ENCODE measurements around the genes BMS1, RET and GPRIN2.

- PRO-cap, 5 experiments, result peak in 5 of 5 experiments; most common plus-strand start chr10:42782809 (in 2); most common minus-strand start chr10:42782671 (in 3)
- RAMPAGE, long total RNA, 2 experiments, result start-site peak on the plus strand in 2 of 2 experiments, at chr10:42782780-42782811 at its widest, 48 to 909 reads per replicate
- RRBS, result under 1% methylated on average over 23 of the region's 68 CpGs
These were observed at the start of gene BMS1 for GRCh38 chr10:42782285-42783160. Gene BMS1, plus strand, starts transcription at chr10:42782795.

DNA sequence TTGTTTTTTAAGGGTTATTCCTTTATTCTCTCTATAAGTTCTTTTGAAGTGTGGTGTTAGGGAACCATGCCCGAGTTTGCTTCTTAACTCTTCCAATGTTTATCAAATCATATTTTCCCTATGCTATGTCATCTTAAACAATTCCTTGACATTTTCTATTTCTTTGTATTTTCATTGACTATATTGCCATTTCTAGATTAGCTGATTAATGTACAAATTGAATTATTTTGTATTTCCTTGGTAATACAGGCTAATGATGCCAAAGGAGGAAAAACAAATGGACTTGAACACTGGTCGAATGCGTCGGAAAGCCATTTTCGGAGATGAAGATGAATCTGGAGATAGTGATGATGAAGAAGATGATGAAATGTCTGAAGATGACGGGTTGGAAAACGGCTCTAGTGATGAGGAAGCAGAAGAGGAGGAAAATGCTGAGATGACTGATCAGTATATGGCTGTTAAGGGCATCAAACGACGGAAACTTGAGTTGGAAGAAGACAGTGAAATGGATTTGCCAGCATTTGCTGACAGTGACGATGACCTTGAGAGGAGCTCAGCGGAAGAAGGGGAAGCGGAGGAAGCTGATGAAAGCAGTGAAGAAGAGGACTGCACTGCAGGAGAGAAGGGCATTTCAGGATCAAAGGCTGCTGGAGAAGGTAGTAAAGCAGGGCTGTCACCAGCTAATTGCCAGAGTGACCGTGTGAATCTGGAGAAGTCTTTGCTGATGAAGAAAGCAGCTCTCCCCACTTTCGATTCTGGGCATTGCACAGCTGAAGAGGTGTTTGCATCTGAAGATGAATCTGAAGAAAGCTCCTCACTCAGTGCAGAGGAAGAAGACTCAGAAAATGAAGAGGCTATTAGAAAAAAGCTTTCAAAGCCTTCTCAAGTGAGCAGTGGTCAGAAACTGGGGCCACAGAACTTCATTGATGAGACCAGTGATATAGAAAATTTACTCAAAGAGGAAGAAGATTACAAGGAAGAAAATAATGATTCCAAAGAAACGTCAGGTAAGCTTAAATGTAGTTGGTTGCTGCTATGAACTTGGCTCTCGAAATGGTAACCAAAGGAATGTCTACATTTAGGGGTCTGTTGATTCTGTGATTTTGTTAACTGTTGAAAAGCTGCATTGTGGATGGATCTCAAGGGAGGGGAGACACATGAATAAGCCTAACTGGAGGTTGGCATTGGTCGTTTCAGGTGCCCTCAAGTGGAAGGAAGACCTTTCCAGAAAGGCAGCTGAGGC is 14.1 kb downstream of the BMS1 start:
- PRO-cap, 5 experiments, result no peak in any of the 5 experiments
- RAMPAGE, long total RNA, 2 experiments, result no peak in any of the 2 experiments
- RRBS, result no CpG with 5 or more reads among the region's 17 CpGs

DNA sequence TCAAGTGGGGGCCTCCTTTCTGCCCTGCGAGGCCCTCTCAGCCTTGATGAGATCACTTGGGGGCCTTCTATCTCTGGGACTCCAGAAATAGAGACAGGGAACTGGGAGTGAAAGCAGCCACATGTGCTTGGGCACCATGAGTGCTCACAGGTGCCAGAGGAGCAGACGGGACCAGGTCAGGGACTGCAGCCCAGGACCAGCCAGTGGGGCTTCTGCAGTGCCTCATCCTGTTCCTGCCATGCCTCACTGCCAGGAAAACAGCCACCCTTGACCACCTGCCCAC is 116.0 kb upstream of the RET start:
- PRO-cap, 5 experiments, result no peak in any of the 5 experiments
- RAMPAGE, long total RNA, 2 experiments, result no peak in any of the 2 experiments
- RRBS, result no CpG with 5 or more reads among the region's 2 CpGs

- PRO-cap, 5 experiments, result peak in 4 of 5 experiments; most common plus-strand start chr10:43077069 (in 4); most common minus-strand start chr10:43076911 (in 3)
- RAMPAGE, long total RNA, 2 experiments, result no peak in any of the 2 experiments
- RRBS, result 2% methylated on average over 99 of the region's 122 CpGs
These were observed at the start of gene RET for GRCh38 chr10:43076831-43077698. Gene RET, plus strand, starts transcription at chr10:43077069.

GRCh38 chr10:43386439-43387395 is 15.3 kb downstream of the FXYD4 start:
- PRO-cap, 5 experiments, result peak in 1 of 5 experiments; most common minus-strand start chr10:43386923 (in 1)
- RAMPAGE, long total RNA, 2 experiments, result no peak in any of the 2 experiments
- RRBS, result no CpG with 5 or more reads among the region's 21 CpGs

- PRO-cap, 5 experiments, result no peak in any of the 5 experiments
- RAMPAGE, long total RNA, 2 experiments, result no peak in any of the 2 experiments
- RRBS, result no CpG with 5 or more reads among the region's 5 CpGs
These were observed 14.9 kb downstream of the ZNF487 start for GRCh38 chr10:43451830-43452155.

DNA sequence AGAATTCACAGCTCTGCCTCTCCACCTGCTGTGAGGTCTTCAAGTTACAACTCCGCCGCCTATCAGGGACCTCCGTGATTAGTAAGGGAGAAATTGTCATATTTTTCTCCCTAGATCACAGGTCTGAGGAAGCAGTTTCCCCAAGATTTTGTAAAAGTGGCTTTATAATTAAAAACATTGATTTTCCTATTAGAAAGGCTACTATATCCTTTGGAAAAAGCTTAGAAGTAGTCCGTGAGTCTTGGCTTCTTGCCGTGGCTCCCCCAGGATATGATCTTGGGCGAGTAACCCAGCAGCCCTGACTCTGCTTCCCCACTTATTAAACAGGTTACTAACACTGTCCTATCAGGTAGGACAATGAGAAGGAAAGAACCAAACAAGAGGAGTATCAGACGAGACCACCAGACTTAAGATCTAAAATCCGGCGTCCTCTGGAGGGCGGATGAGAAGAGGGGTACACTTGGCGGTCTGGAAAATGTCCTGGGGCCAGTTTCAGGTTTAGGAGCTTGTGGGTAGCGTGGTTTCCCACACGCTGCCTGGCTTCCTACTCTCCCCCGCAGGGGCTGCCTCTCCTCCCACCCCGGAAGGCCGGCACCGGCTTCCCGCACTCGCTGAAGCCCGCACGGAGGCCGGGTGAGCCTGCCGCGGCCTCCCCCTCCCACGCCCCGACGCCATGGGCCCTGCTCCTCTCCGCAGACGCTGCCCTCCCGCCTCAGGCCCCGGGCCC is 690 bp downstream of the ZNF32 start:
- PRO-cap, 5 experiments, result no peak in any of the 5 experiments
- RAMPAGE, long total RNA, 2 experiments, result no peak in any of the 2 experiments
- RRBS, result 1% methylated on average over 8 of the region's 31 CpGs

GRCh38 chr10:43827677-43828357 is 179.1 kb upstream of the ZNF32 start:
- PRO-cap, 5 experiments, result no peak in any of the 5 experiments
- RAMPAGE, long total RNA, 2 experiments, result no peak in any of the 2 experiments
- RRBS, result no CpG with 5 or more reads among the region's 4 CpGs

GRCh38 chr10:43847001-43847382 is 198.3 kb upstream of the ZNF32 start:
- PRO-cap, 5 experiments, result no peak in any of the 5 experiments
- RAMPAGE, long total RNA, 2 experiments, result no peak in any of the 2 experiments
- RRBS, result no CpG with 5 or more reads among the region's 3 CpGs

- PRO-cap, 5 experiments, result no peak in any of the 5 experiments
- RAMPAGE, long total RNA, 2 experiments, result no peak in any of the 2 experiments
- RRBS, result no CpG with 5 or more reads among the region's 9 CpGs
These were observed 4.1 kb downstream of the CXCL12 start for GRCh38 chr10:44380740-44381272.

GRCh38 chr10:44386344-44386969 is 1.6 kb upstream of the CXCL12 start:
- PRO-cap, 5 experiments, result no peak in any of the 5 experiments
- RAMPAGE, long total RNA, 2 experiments, result no peak in any of the 2 experiments
- RRBS, result 9% methylated on average over 16 of the region's 42 CpGs

- PRO-cap, 5 experiments, result no peak in any of the 5 experiments
- RAMPAGE, long total RNA, 2 experiments, result no peak in any of the 2 experiments
- RRBS, result no CpG with 5 or more reads among the region's 5 CpGs
These were observed 83.3 kb upstream of the TMEM72 start for GRCh38 chr10:44827778-44828204.

GRCh38 chr10:44973173-44974444 is 5.0 kb downstream of the DEPP1 start:
- PRO-cap, 5 experiments, result peak in 1 of 5 experiments; most common minus-strand start chr10:44973930 (in 1)
- RAMPAGE, long total RNA, 2 experiments, result no peak in any of the 2 experiments
- RRBS, result 50% methylated on average over 1 of the region's 21 CpGs

- PRO-cap, 5 experiments, result no peak in any of the 5 experiments
- RAMPAGE, long total RNA, 2 experiments, result no peak in any of the 2 experiments
- RRBS, result no CpG with 5 or more reads among the region's 6 CpGs
These were observed 52.1 kb downstream of the ALOX5 start for GRCh38 chr10:45426022-45426593.

- PRO-cap, 5 experiments, result no peak in any of the 5 experiments
- RAMPAGE, long total RNA, 2 experiments, result no peak in any of the 2 experiments
- RRBS, result no CpG with 5 or more reads among the region's 4 CpGs
These were observed 22.4 kb upstream of the MARCHF8 start for GRCh38 chr10:45557497-45558094.

DNA sequence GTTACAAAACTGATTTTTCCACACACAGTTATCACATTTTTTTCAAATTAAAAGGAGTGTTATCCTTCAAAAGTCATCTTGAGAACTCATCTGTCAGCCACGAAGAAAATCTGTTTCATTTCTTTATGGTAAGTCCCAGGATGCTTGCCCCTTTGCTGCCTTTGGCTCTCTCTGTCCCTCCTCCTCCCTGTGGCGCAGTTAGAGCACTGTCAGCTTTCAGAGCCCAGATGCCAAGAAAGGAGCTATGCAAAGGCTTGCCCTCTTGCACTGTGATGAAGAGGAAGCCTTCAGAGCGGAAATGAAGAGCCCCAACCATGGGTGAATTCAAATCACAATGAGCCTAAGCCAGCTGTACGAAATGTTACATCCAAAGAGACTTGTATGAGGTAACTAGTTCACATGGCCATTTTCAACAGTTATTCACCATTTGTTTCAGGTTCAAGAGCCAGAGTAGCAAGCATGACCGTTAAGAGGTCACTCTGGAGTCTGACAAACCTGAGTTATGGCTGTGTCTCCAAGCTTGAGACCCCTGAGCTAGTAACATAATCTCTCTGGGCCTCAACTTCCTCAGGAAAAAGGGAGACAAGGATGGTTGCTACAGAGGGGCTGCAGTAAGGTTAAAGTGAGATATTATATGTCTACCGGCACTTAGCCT is 10.5 kb downstream of the NCOA4 start:
- PRO-cap, 5 experiments, result peak in 3 of 5 experiments; most common plus-strand start position 226 of the sequence (in 3); most common minus-strand start position 173 of the sequence (in 1)
- RAMPAGE, long total RNA, 2 experiments, result no peak in any of the 2 experiments
- RRBS, result no CpG with 5 or more reads among the region's 6 CpGs

DNA sequence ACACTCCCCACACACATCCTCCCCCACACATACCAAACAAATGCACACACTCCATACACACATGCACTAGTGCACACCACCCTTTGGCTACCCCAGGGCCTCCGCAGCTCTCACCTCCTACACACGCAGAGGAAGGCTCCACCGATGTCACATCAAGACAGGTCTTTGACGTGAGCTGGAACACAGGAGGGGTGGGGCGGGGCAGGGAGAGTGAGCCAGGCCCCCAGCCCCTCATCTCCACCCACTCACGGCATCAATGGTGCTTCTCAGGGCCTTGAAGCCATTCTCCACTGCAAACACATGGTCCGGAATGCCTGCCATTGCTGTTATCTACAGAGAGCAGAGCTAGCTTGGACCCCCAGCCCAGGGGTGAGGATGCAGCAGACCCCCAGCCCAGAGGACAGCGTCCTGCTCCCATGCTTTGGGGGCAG is 47.9 kb upstream of the MSMB start:
- PRO-cap, 5 experiments, result no peak in any of the 5 experiments
- RAMPAGE, long total RNA, 2 experiments, result no peak in any of the 2 experiments
- RRBS, result no CpG with 5 or more reads among the region's 8 CpGs

DNA sequence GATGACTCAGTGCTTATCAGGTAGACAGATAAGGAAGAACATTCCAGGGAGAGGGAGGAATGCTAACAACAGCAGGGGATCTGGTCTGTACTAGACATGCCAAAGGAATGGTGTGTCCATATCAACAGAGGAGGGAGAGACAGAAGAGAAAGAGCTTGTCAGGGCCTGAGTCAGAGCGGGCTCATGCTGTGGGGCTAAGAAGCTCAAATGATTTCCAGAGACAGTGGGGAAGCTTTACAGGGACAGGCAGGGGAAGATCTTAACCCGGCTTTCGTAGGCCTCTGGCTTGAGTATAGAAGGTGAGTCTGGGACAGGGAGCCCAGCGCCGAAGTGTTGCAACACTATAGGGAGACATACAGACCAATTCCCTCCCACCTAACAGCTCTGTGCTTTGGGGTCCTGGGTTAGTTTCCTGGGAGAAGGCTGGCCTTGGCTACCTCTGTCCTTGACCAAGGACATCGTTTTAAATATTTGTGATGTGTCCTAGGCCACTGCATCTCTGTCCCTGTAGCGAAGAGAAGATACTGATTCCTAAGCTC is 21.4 kb downstream of the ANXA8L1 start:
- PRO-cap, 5 experiments, result no peak in any of the 5 experiments
- RAMPAGE, long total RNA, 2 experiments, result no peak in any of the 2 experiments
- RRBS, result no CpG with 5 or more reads among the region's 7 CpGs

DNA sequence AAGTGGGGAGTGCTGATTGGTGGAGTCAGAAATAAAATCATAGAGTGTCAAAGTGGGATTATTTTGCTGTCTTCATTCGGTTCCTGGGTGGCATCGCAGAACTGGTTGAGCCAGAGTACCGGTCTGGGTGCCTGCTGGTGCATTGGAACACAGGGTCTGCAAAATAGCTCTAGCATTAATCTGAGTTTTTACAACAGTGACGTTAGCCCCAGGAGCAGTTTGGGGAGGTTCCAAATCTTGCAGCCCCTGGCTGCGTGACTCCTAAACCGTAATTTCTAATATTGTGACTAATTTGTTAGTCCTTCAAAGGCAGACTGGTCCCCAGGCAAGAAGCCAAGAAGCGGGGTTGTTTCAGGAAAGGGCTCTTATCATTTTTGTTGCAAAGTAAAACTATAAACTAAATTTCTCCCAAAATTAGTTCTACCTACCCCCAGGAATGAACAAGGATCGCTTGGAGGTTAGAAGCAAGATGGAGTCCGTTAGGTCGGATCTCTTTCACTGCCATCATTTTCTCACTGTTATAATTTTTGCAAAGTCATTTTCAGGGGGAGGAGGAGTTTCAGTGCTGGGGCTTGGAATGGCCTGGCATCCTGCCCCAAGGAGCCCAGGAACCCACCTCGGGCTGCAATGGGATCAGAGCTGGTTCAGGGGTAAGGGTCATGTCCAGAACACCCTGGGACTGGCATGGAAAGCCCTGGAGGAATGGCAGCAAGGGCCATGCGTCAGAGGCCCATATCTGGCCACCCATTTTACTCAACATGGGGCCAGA is 32.2 kb downstream of the GPRIN2 start:
- PRO-cap, 5 experiments, result no peak in any of the 5 experiments
- RAMPAGE, long total RNA, 2 experiments, result no peak in any of the 2 experiments
- RRBS, result no CpG with 5 or more reads among the region's 12 CpGs

DNA sequence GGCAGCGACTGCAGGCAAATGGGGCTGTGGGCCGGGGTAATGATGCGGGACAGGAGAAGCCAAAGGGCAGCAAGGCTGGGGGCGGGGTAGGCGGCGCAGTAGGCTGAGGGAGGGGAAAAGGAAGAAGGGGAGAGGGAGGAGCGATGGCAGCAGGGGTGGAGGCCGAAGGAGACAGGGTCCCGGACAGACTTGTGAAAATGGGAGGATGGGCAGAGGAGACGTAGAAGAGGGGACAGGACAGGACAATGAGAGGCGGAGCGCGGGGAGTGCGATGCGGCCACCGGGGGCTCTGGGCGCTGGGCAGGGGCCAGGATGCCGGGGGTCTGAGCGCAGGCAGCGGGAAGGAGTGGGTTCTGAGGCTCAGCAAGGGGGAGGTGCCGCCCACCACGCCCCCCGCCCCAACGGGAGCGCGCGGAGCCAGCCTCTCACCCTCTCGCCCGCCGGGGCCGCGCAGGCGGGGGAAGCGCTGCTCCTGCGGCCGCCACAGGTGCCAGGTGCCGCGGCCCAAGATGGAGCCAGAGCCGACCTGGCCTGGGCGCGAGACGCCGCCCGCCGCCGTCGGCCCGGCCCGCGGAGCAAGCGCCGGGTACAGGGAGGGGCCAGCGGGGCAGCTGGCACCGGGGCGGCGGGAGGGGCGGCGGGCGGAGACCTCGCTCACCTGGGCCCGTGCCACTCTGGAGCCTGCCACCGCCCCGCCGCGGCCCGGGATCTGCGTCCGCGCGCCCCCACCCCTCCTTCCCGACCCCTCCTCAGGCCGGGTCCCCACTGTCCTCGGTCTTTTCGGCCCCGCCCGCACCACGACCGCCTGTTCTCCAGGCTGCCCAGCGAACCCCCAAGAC is at the start of gene GPRIN2:
Gene GPRIN2, minus strand, starts transcription at position 590 of the 839 bp plus-strand sequence.
- PRO-cap, 5 experiments, result peak in 1 of 5 experiments; most common minus-strand start position 577 of the sequence (in 1)
- RAMPAGE, long total RNA, 2 experiments, result no peak in any of the 2 experiments
- RRBS, result 8% methylated on average over 49 of the region's 79 CpGs